Sternocleidomastoid (tissue), 1 donor: ENCODE data around the genes CHCHD4 and XPC.

DNA sequence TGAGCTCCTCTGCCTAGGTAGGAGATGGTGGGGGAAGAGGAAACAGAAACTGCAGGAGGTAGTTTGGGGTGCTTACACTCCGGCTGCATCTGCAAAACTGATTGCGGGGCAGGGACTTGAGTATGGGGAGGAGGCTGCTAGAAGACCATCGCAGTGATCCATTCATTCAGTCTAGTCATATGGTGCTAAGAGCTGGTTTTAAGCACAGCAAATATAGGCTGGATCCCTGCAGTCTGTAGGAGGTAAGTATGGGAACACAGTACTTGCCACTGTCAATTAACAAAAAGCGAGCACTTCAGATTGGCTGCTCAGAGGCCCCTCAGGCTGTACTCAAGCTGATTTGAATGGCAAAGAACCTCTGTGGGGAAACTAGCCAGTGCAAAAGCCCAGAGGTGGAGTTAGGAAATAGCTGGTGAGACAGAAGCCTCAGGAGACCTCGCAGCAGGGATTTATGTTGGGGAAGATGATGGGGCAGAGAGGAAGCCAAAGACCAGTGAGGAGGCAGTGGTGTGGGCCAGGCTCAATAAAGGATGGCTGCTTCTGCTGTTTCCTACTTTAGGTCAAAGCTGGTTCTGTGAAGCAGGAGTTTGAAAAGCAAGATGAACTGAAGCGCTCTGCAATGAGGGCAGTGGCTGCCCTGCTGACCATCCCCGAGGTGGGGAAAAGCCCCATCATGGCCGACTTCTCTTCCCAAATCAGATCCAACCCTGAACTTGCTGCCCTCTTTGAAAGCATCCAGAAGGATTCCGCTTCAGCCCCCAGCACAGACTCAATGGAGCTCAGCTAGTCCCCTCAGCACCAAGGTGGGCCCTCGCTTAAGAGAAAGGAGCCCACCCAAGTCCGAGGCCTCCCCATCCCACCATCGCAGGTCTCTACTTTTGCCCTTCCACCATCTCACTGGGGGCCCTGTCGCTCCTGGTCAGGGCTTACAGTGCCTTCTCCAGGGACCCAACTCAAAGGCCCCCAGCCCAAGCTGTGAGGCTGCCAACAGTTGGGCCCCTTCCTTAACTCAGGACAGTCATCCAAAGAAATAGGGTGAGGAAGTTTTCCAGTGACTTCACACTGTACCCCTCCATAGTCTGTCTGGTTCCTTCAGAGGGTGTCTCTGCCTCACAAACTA is 7.8 kb downstream of the RPL32 start:
- PRO-cap = no peak

DNA sequence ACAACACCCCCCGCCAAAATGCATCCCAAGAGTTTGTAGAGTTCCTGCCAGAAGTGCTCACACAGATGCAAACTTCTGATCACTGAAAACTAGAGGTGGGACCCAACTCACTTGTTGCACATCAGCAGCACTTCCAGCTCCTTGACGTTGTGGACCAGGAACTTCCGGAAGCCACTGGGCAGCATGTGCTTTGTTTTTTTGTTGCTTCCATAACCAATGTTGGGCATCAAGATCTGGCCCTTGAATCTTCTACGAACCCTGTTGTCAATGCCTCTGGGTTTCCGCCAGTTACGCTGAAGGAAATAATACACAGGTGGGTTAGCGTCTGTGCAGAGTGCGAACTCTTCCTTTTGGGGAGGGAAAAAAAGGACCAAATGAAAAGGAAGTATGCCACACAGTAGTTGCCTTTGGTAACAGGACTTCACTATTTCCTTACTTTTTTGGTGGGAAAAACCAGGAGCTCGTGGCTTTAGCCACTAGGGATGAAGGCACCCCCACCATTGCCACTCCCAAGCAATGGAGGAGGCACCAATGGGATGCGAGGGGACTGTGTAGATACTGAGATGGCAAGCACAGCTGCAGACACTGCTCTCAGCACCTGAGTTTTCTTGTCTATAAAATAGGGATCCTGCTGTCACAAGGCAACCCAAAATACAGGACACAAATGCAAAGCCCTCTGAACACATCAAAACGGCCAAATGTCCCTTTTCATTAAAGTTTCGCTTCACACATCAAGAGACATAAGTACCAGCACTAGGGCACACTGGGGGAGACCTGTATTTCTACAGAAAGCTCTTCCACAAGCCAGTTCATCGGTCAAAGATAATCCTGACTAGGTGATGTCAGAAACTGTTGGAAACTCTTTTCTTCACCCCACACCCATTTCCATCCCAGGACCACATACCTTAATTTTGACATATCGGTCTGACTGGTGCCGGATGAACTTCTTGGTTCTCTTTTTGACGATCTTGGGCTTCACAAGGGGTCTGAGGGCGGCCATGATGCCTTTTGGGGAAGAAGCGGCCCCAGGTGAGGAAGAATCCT is 1.8 kb downstream of the RPL32 start:
- PRO-cap = no peak

DNA sequence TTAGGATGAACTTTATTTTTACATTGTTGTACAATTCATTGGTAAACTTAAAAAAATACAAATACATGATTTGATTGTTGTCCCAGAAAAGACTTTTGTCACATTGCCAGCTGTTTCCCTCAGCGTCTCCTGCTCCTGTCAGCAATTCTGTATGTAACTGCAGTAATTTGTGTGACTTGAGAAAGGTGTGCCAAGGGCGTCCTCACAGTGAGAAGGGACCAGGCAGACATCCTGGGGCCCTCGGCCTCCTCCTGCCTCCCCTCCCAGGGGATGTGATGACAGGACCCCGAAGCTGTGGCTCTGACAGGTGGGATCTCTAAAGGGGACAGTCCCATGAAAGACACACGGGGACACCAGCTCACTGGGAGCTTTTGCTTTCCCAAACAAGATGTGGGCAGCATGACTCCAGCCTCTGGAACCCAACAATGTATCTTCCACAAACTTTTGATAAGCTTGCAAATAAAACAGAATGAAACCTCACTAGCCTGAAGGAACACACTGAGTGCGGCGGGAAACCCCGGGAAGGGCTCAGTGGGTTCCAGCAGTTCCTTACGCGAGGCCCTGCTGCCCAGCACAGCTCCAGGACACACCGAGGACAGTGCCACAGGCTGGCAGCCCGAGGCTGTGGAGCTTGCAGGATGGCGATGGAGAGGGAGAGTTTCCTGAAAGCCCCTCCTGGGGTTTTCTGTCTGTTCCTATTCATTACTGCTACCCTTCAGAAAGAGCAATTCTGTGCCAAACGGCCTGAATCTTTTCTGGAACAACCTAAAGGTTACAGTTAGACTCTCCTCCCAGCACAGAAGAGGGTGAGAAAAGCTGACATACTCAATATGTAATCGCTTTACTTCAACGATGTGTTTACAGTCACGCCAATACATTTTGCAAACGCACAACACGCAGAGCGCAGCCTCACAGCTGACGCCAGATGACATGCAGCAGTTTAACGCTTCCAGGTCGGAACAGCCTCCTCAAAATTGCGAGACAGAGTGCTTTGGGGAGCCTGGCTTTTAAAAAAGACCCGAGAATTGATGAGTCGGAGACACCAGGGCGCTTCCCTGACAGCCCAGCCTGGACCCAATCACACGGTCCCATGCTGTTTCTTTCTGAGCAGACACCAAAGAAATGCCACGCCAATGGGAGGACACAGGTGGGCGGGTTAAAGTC is 56.9 kb upstream of the RPL32 start:
- PRO-cap = no peak

GRCh38 chr3:12911754-12912038 is 70.3 kb upstream of the RPL32 start:
- PRO-cap = no peak

GRCh38 chr3:12920419-12920769 is 79.0 kb upstream of the RPL32 start:
- PRO-cap = no peak

DNA sequence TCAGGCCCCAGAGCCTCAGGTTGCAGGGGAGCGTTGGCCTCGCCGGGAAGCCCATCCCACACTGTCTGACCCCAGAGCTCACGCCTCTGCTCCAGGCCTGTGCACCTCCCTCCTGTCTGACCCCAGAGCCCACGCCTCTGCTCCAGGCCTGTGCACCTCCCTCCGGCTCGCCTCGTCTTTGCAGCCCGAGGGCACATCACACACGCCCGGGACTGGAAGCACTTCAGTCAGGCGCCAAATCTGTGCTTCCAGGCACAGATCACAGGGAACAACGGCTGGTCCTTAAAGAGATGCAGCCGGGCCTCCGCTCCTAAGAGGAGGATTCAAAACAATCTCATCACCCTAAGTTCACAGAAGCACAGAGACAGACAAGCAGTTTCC is 103.0 kb upstream of the RPL32 start:
- PRO-cap = no peak

GRCh38 chr3:12972148-12972378 is 101.2 kb downstream of the IQSEC1 start:
- PRO-cap = no peak

DNA sequence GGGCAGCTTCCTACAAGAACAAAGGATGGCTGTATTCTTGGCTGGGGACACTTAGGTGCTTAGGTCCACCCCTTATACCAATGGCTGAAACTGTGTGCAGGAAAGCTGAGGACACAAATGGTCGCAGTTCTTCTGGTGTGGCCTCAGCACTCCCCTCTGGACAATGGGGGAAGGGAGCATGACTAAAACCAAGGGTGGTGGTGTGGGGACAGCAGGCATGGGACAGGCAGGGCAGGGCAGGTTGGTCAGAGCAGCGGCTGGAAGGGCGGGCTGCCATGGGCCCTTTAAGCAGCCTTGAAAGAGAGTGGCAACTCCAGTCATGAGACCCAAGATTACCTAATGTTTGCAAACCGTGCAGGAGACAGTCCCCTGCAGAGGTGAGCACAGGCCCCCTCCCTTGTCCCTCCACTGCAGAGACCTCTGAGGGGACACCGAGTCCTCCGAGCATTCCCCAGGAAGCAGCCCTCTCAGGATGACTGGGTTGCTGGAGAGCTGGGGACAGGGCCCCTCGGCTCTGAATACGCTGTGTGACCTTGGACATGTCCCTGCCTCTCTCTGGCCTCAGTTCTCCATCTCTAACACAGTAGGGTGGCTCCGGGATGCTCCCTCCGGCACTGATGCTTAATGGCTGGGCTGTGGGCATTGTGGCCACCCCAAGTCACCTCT is 81.4 kb downstream of the IQSEC1 start:
- PRO-cap = no peak

GRCh38 chr3:13012154-13013064 is 60.8 kb downstream of the IQSEC1 start:
- PRO-cap = bidirectional peak, plus-strand start at chr3:13012660, minus-strand start at chr3:13012427

- PRO-cap = no peak
Measured at GRCh38 chr3:13047770-13048160, 25.5 kb downstream of the IQSEC1 start.

GRCh38 chr3:13111984-13112785 is 39.0 kb upstream of the IQSEC1 start:
- PRO-cap = no peak

GRCh38 chr3:13379190-13379781 is 40.8 kb downstream of the NUP210 start:
- PRO-cap = no peak

- PRO-cap = no peak
Measured at GRCh38 chr3:13516470-13516914, 32.4 kb upstream of the FBLN2 start.

DNA sequence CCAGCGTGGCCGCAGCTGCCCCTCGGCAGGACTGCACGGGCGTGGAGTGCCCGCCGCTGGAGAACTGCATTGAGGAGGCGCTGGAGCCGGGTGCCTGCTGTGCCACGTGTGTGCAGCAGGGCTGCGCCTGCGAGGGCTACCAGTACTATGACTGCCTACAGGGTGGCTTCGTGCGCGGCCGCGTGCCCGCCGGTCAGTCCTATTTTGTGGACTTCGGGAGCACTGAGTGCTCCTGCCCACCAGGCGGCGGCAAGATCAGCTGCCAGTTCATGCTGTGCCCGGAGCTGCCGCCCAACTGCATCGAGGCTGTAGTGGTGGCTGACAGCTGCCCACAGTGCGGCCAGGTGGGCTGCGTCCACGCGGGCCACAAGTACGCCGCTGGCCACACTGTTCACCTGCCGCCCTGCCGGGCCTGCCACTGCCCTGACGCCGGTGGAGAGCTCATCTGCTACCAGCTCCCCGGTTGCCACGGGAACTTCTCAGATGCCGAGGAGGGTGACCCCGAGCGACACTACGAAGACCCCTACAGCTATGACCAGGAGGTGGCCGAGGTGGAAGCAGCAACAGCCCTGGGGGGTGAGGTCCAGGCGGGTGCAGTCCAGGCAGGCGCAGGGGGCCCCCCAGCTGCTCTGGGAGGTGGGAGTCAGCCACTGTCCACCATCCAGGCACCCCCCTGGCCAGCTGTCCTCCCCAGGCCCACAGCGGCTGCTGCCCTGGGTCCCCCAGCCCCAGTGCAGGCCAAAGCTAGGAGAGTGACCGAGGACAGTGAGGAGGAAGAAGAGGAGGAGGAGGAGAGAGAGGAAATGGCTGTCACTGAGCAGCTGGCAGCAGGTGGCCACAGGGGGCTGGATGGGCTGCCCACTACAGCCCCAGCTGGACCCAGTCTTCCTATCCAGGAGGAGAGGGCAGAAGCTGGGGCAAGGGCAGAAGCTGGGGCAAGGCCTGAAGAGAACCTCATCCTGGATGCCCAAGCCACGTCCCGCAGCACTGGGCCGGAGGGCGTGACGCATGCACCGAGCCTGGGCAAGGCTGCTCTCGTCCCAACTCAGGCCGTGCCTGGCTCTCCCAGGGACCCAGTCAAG is 21.8 kb downstream of the FBLN2 start:
- PRO-cap = no peak

DNA sequence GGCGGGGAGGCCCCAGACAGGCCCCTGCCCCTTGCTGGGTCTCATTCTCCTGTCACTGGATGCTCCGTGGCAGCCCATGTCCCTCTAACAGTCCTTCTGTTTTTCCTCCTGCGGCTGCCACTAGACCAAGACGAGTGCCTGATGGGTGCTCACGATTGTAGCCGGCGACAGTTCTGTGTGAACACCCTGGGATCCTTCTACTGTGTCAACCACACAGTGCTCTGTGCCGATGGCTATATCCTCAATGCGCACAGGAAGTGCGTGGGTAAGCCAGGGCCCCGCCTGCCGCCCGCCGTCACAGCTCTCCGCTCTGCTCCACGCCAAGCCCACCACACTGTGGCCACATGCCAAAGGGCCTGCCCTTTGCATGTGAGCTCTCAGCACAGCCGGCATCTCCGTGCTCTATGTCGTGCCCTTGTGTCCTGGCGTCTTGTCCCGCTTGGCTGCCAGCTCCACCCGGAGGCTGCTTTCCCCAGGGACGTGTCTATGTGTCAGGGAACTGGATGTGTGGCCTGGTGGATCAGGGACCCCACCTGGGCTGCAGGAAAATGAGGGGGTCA is 72.8 kb downstream of the FBLN2 start:
- PRO-cap = no peak

DNA sequence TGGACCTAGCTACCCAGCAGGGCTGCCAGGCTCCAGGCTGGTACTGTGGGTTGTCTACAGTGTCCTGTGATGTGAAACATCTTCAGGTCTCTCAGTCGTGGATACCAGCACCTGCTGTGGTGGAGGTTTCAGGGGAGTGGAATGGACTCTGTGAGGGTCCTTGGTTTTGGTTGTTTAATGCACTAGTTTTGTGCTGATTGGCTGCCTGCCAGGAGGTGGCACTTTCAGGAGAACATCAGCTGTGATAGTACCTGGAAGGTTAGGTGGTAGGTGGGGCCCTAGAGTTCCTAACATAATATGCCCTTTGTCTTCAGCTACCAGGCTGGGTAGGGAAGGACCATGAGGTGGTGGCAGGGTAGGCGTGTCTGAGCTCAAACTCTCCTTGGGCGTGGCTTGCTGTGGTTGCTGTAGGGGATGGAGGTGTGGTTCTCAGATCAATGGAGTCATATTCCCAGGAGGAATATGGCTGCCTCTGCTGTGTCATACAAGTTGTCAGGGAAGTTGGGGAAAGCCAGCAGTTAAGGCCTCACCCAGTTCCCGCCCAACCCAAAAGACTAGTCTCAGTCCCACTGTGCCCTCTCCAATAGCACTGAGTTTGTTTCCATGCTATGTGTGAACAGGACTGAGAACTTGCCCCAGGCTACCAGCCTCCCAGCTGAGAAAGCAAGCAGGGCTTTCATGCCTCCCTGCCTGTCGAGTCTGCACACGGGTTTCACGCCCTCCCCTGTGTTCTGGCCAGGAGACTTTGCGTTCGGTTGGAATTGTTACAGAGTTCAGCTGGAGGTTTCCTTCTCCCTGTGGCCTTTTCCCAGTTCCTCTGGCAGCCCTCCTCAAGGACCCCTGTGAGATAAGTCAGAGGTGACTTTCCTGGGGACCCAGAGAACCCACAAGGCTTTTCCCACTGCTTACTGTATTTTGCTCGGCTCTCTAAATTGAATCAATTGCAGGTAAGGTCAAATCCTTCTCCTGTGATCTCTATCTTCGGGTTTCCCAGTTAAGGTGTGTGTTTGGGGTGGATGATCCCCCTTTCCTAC is 107.6 kb downstream of the CHCHD4 start:
- PRO-cap = no peak

- PRO-cap = no peak
Measured at GRCh38 chr3:14123957-14124567, 608 bp downstream of the CHCHD4 start.

GRCh38 chr3:14124568-14124900 is at the start of gene CHCHD4:
Gene CHCHD4, minus strand, starts transcription at chr3:14124870.
- PRO-cap = bidirectional peak, plus-strand start at chr3:14125083, minus-strand start at chr3:14124850

DNA sequence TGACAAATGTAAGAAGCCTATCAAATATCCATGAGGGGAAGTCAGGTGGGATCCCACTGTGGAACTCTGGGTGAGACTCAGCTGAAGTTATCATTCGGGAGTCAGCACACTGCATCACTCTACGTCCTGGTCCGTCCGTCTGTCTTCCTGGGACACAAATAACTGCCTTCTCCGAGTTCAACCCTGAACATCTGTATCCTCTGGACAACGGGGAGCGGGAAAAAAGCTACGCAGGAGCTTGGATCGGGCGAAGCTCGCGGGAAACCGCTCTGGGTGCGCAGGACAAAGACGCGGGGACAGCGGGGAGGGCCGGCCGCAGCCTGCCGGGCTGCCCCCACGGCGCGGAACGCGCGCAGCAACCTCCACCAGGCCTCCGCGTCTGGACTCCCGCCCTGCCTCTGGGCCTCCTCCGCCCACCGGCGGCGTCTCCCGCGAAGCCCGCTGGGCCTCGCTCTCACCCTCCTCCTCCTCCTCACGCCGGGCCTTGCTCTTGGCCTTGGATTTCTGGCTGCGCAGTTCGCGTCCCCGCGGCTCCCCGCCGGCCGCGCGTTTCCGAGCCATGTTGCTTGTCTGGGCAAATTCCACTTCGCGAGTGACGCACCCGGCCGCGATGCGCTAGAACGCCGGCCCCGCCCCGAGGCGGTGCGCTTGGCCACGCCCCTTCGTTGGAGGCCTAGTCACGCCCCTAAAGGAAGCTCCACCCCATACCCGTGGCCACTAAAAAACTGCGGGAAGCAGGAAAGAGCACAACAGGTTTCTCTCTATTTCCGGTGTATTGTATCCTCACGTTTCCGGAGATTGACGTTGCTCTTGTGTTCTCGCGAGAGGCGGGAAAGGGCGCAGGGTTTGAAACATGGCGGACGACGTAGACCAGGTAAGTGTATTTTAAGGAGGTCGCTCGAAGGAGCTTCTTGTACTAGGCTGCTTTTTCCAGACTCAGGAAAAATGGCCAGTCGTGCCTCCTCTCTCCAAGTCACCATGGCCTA is at the start of gene XPC:
Gene XPC, minus strand, starts transcription at position 594 of the 986 bp plus-strand sequence.
- PRO-cap = unidirectional peak, plus-strand start at position 117 of the sequence; bidirectional peak, plus-strand start at position 285 of the sequence, minus-strand start at position 301 of the sequence; unidirectional peak, minus-strand start at position 381 of the sequence; bidirectional peak, plus-strand start at position 830 of the sequence, minus-strand start at position 594 of the sequence

- PRO-cap = bidirectional peak, plus-strand start at chr3:14372087, minus-strand start at chr3:14371878
Measured at GRCh38 chr3:14371660-14372264, 30.6 kb upstream of the SLC6A6 start.